Amniotic epithelial cell (primary cell): ENCODE measurements around the gene UVRAG.

GRCh38 chr11:75307827-75308135 is 43.7 kb downstream of the ARRB1 start:
- RRBS, result no CpG with 5 or more reads among the region's 2 CpGs

GRCh38 chr11:75323469-75324042 is 27.9 kb downstream of the ARRB1 start:
- RRBS, result no CpG with 5 or more reads among the region's 11 CpGs

DNA sequence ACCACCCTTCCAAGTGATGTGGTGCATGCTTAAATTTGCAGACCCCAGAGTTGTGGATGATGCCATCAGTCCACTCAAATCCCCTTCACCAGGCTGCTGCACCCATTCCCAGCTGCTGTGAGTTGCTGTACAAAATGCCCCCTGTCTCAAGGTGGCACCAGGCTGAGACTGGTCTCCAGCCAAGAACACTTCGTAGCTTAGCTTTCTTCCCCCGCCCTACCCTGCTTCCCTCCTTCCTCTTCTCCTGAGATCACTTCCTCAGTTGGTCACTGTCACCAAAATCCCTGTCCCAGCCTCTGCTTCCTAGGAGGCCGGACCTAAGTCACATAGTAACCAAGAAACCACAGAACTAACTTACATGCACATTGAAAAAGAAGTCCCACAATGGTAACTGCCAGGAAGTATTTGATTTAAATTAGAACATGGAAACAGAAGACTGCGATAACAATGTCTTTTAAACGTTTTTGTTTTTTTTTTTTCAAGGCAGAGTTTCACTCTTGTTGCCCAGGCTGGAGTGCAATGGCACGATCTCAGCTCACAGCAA is 18.4 kb upstream of the ARRB1 start:
- RRBS, result no CpG with 5 or more reads among the region's 6 CpGs

- RRBS, result no CpG with 5 or more reads among the region's 3 CpGs
Measured at GRCh38 chr11:75371838-75372284, 20.4 kb upstream of the ARRB1 start.

DNA sequence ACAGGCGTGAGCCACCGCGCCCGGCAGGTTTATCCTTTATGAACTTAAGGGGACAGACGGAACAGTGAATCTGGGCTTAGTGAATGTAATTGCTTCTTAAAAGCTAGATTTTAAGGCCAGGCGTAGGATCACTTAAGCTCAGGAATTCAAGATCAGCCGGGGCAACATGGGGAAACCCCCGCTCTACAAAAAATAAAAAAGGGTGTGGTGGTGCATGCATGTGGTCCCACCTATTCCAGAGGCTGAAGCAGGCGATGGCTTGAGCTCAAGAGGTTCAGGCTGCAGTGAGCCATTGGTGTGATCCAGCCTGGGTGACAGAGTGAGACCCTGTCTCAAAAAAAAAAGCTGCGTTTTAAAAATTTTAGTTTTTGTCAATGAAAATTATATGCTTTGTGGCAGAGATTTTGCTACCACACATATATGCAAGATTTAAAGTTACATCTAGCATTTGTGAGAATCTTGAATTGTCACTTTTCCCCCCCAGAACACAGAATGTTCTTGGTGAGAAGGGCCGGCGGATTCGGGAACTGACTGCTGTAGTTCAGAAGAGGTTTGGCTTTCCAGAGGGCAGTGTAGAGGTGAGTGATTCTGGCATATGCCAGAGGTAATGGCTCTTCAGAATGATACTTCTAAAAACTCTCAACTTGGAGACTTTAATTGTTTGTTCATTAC is 2.0 kb downstream of the RPS3 start:
- RRBS, result no CpG with 5 or more reads among the region's 13 CpGs

GRCh38 chr11:75427993-75428670 is 4.9 kb downstream of the KLHL35 start:
- RRBS, result 18% methylated on average over 8 of the region's 34 CpGs

- RRBS, result no CpG with 5 or more reads among the region's 12 CpGs
Measured at GRCh38 chr11:75537090-75537727, 11.5 kb upstream of the GDPD5 start.

DNA sequence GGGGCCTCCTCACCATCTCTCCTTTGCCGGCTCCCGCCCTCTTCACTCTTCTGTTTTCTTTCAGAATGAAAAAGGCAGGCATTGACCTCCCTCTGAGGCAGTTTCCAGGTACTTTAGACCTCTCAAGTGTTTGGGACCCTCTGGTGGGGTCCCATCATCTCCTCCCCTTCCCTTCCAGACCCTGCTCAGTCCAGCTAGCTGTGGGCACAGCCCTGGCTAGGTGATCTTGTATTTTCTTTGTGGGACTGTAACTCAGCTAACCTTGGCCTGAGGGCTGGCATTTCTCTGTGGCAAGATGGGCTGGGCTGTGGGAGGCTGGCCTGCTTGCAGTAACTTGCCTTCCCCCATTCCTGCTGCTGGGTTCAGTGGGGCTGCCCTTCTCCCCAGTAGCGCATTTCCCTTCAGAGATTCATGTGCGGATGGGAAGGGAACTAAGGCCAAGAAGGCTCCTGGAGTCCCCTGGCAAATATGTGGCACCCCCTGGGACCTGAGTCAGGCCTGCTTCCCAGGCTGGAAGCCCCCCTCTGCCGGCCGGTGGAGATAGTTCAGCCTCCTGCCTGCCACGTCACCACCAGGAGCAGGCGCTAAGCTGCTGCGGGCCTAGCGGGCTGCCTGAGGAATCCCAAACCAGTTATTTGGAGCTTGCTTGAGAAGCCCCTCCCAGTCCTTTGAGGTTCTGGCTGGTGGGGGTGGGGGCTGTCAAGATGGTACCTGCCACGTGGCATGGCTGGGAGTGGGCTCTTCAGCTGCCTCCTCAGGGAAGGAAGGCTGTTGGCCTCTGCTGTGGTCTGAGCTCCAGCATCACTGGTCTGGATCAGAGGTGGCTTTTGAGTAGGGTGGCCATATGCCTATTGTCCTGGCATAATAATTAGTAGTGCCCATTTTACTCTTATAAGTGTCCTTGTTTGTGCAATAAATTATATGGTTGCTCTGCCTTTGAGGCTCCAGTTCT is 1.9 kb downstream of the SERPINH1 start:
- RRBS, result no CpG with 5 or more reads among the region's 11 CpGs

- RRBS, result 2% methylated on average over 20 of the region's 49 CpGs
Measured at GRCh38 chr11:75583112-75583620, 21.1 kb downstream of the SERPINH1 start.

GRCh38 chr11:75584377-75584930 is 22.4 kb downstream of the SERPINH1 start:
- RRBS, result no CpG with 5 or more reads among the region's 16 CpGs

DNA sequence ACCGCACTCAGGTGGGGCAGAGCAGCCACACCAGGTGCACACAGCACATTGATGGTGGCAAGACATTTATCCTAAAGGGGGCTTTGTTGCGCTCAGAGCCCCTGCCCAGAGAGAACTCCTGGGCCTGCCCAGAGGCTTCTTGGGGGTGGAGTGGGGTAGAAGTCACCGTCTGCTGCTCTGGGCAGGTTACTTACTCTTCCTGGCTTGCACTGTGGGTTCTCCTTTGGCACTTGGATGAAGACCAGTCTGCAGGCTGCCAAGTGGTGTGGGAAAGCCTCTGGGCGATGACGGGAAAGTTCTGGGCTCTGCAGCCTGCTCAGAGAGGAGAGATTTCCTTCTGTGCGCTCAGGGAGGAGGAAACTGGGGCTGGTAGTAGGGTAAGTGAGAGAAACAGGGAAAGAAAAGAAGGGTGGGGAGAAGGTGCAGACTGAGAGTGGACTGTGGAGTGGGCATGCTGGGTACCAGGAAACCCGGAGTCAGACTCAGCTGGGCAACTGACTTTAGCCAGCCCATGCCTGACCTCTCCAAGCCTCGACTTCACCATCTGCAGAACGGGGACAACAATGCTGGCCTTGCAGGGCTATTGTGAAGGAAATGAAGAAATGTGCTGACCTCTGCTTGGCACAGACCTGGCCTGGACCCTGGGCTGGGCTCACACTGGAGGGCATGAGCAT is 511 bp downstream of the MOGAT2 start:
- RRBS, result no CpG with 5 or more reads among the region's 9 CpGs

GRCh38 chr11:75718686-75719103 is 1.1 kb downstream of the MOGAT2 start:
- RRBS, result no CpG with 5 or more reads among the region's 2 CpGs

GRCh38 chr11:75734639-75735389 is 17.2 kb downstream of the MOGAT2 start:
- RRBS, result no CpG with 5 or more reads among the region's 4 CpGs

- RRBS, result no CpG with 5 or more reads among the region's 9 CpGs
Measured at GRCh38 chr11:75802252-75802726, 12.7 kb upstream of the UVRAG start.

- RRBS, result no CpG with 5 or more reads among the region's 4 CpGs
Measured at GRCh38 chr11:75812894-75813531, 2.0 kb upstream of the UVRAG start.

DNA sequence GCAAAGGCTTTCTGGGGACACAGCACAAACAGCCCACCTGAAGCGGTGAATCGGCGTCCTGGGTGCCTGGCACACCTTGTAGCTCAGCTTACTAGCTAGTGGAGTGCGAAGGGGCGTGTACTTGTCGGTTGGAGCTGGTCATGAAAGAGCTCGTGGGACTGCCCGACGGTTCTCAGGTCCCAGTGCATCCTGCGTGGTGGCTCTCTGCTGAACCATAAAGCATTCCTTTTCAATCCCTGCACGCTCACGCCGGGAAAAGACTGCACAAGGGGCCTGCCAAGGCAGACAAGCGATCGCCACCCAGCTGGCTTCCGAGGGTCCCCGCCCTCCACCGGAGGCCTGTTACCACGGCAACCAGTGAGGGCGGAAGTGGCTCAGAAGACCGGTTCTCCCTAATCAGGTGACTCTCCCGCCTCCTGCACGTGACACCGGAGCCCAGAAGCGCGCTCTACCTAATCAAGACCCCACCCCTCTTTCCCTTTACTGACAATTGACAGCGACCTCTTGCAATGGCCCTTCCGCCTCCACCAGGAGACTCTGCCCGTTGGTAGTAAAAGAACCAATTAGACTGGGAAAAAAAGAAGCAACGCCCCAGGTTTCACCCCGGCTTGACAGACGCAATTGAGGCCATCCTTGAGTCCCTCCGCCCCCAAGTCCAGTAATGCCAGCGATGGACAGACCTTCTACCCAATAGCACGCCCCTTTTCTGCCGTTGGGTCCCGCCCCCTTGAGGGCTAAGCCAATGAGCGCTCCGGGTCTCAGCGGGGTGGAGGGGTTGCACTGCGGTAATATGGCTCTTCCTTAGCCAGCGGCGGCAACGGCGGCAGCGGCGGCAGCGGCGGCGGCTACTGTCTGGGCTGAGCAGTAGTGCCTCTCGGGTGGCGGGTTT is at the start of gene UVRAG:
Gene UVRAG (plus strand): TSS at position 785 of the 889 bp plus-strand sequence.
- RRBS, result 3% methylated on average over 8 of the region's 52 CpGs

GRCh38 chr11:75961278-75961906 is 146.4 kb downstream of the UVRAG start:
- RRBS, result no CpG with 5 or more reads among the region's 7 CpGs

- RRBS, result no CpG with 5 or more reads among the region's 4 CpGs
Measured at GRCh38 chr11:76045934-76046690, 160.2 kb downstream of the WNT11 start.

DNA sequence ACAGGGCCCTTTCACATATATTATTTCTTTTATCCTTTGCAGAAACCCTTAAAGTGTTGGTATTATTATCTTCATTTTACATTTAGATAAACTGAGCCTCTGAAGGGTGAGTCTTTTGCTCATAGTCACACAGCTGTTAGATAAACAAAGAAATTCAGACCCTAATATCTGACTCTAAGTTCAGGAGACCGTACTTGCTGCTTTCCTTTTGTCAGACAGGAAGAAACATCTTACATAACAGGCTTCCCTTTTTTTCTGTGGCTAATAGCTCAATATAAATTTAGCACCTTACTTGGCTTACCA is 128.8 kb downstream of the WNT11 start:
- RRBS, result no CpG with 5 or more reads among the region's 1 CpG

GRCh38 chr11:76147339-76147808 is 58.9 kb downstream of the WNT11 start:
- RRBS, result no CpG with 5 or more reads among the region's 4 CpGs